Left ventricle myocardium (tissue), 1 donor: ENCODE data around the genes KDM5D, RBMY1F, RBMY1J and PRY.

DNA sequence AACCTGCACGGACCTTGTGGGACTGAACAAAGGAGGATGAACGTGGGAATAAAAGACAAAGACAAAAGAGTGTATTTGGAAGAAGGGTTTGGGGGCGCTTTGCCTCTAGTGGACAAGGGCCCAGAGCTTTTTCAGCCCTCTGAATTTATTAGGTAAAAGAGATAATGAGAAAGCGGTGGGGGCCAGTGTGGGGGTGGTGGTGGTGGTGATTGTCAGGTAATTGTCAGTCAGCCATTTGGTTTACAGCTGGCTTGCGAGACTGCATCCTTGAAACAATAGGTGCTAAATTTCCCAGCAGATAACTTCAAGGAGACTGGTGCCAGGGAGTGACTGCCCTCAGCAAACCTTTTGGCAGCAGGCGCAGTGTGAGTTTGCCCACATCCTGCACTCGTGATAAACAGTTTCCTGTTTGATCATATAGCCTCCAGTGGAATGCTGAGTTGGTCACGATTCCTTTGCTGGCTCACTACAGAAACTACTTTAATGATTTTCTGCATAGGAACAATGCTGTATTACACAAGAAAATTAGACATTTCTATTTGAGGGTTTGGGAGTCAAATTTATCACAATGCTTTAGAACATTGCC, 45.9 kb downstream of the RPS4Y1 start:
- PRO-cap: no peak

GRCh38 chrY:18992419-18993092, 219.0 kb upstream of the HSFY2 start:
- PRO-cap: no peak

DNA sequence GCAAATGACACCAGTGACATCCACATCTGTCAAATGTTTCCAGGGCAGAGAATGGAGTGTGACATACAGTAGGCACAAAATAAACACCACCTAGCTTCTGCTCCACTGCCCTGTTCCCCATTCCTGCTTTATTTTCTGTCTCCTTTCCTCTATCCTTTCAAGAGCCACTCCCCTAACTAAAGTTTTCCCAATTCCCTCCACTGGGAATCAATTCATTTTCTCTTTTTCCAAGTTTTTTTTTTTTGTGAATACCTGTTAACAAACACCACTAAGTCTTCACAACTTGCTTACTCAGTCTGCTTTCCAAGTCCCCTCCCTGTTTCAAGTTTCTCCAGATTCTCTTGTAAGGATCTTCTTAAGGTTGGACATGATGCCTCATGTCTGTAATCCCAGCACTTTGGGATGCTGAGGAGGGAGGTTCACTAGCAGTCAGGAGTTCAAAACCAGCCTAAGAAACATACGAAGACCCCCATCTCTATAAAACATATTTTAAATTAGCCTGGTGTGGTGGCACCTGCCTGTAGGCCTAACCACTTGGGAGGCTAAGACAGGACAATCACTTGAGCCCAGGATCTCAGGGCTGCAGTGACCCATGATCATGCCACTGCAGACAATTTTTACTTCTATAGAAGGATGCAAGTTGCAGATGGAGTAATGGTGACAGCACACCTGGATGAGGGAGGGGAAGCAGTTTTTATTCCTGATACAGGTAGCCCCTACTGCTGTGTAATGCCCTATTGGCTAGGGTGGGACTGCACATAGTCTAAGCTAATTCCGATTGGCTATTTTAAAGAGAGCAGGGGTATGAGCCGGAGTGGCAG, 294.4 kb upstream of the HSFY2 start:
- PRO-cap: no peak

DNA sequence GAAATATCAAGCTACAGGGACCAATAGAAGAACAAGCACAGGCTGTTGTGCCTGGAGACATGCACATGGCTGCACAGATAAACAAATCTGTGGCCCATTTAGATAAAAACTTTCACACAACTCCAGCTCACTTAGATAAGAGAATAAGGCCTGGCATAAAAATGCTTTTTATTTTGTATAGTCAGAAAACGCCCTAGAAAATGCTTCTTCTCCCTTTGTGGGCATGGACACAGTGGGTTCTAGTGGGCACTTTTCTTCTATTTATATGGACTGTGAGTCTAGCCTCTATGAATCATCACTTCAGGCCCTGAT, 421.8 kb downstream of the KDM5D start:
- PRO-cap: no peak

DNA sequence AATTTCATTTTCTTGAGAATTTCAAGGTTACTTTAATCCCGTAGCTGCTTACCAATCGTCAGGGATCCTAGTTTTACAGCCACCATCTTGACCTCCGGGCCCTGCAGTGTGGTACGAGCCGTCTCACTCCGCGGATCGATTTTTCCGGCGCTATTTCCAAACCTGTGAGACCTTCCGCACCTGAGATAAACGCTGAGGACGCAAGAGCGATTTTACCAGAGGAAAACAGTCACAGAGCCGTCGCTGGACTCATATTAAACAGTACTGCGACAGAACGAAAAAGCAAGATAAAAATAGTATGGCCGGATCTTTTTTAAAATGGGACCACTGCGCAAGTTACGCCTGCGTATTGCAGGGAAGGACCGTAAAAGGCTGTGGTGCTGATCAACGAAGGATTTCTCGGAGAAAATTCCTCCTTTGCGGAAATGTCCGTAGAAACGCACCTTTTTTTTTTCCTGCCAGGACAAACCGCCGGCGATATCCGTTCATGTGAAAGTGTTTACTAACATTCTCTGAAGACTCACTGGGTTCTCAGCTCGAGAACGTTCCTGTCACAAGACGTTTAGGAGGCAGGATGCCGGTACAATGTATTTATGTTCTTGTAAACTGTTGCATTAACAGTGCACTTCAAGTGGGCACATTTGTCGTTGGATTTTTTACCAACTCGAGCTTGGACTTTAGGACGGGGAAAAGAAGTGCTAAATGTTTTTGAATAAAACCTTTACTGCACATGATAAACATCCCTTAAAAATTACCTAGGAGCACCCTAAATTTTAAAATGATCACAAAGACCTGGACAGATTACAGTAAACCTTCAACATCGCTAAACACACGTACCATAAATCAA, at the start of gene KDM5D:
Gene KDM5D (minus strand): TSS at position 108 of the 847 bp plus-strand sequence.
- PRO-cap: bidirectional peak, plus-strand start at position 367 of the sequence, minus-strand start at position 108 of the sequence; bidirectional peak, plus-strand start at position 554 of the sequence, minus-strand start at position 504 of the sequence

DNA sequence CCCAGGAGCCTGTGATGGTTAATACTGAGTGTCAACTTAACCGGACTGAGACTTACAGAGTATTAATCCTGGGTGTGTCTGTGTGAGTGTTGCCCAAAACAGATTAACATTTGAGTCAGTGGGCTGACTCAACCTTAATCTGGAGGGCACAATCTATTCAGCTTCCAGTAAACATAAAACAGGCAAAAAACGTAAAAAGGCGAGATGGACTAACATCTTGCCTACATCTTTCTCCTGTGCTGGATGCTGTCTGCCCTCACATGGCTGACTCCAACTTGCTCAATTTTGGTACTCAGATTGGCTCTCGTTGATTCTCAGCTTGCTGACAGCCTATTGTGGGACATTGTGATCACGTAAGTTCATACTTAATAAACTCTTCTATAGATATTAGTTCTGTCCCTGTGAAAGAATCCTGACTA, 148.6 kb downstream of the RBMY1A1 start:
- PRO-cap: no peak

- PRO-cap: no peak
Measured at GRCh38 chrY:22182722-22183182, at the start of gene RBMY1F. RBMY1F (minus strand) TSS chrY:22182923.

DNA sequence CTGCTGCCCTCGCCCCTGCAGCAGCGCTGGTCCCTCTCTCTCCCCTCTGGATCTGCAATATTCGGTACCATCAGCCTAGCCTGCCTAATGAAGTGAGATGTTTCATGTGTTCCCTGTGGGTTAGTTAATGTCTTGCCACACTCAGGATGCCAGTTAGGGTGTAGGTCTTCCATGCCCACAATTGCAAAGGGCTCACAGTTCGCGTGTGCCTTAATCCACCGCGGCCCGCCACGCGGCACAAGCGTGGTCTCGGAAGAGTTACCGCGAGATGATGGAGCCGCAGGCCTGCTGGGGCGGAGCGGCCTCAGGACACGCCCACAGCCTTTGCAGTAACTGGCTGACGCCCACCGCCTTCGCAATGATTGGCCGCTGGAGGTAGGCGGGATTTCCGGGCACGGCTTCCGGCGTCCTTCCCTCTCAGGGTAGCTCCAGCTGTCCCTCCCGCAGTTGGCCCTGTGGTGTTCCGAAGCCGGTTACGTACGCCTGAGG, at the start of gene RBMY1J:
Gene RBMY1J (plus strand): TSS at position 359 of the 489 bp plus-strand sequence.
- PRO-cap: no peak

DNA sequence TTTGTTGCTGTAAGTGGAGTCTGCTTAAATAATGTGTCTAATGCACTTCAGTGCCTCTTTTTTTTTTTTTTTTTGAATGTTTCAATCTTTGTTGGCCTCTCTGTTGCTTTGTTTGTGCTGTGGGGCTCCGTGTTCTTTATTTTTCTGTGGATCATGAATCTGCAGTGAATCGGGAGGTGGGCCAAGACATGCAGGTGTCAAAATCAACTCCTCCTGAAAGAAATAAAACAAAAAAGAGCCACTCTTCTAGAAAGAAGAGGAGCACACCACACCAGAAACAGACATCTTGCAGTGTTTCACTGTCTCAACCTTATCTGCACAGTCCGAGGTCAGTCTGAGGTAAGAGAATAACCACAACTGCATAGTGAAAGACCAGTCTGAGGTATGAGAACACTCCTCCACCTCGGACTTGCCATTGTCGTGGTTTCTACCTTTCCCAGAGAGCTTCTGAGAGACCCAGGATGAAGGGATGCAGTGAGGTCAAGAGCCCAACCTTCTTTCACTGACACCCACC, at the start of gene PRY:
Gene PRY (plus strand): TSS at position 252 of the 514 bp plus-strand sequence.
- PRO-cap: no peak

GRCh38 chrY:26409355-26409933, 787.5 kb downstream of the CDY1 start:
- PRO-cap: no peak